Skeletal muscle satellite cell (primary cell): ENCODE measurements around a stretch of chr6.

- CAGE, long polyA plus RNA = no peak
These were observed 125.0 kb upstream of the TCF21 start for GRCh38 chr6:133763789-133764364.

- CAGE, long polyA plus RNA = no peak
These were observed 7.0 kb upstream of the TCF21 start for GRCh38 chr6:133881964-133882357.

GRCh38 chr6:133889624-133890611 lies 1.0 kb downstream of the TCF21 start:
- CAGE, long polyA plus RNA = no peak

DNA sequence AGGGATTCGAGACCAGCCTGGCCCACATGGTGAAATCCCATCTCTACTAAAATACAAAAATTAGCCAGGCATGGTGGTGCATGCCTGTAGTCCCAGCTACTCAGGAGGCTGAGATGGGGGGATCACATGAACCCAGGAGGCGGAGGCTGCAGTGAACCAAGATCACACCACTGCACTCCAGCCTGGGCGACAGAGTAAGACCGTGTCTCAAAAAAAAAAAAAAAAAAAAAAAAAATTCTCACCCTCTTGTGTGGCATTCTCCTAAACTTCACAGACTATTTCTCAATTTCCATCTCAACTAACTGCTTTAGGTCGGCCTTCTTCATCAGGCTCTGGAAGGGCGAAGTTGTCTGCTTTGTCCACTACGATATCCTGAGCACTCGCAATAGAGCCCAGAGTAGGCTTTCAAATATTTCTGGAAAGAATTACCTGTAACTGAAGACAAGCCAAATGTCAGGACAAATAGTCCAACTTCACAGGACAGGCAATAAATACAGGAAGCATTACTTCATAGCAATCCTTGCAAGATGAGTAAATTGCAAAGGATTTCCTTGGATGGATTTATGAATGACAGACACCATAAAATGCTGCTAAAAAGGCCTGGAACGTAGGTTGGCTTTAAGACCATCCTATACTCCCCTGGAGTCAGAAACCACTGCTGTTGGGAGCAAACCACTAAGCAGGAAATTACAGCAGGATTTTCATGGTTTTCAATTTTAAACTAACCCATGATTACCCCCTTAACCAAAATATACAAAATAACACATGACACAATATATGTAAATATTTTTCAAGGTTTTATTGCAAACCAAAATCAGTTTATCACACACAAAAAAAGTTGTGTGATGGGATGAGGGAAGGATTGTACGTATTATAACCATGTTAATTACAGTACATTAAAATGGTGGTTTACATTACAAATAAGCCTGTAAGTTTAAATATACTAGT lies 116.3 kb upstream of the SLC2A12 start:
- CAGE, long polyA plus RNA = no peak

GRCh38 chr6:134303469-134304934 lies 13.9 kb downstream of the SGK1 start:
- CAGE, long polyA plus RNA = no peak

DNA sequence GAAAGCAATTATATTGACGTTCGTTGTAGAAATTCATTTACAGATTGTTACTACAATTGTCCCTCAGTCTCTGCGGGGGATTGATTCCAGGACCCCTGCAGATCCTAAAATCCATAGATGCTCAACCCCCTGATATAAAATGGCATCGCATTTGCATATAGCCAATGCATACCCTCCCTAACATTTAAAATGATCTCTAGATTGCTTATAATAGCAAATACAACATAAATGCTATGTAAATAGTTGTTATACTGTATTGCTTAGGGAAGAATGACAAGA lies 10.6 kb downstream of the SGK1 start:
- CAGE, long polyA plus RNA = no peak

- CAGE, long polyA plus RNA = no peak
These were observed 1.1 kb downstream of the SGK1 start for GRCh38 chr6:134316669-134317344.

- CAGE, long polyA plus RNA = no peak
These were observed 30.3 kb upstream of the SGK1 start for GRCh38 chr6:134347749-134349030.

GRCh38 chr6:134502415-134503331 lies 184.8 kb upstream of the SGK1 start:
- CAGE, long polyA plus RNA = no peak

GRCh38 chr6:134517920-134518400 lies 200.0 kb upstream of the SGK1 start:
- CAGE, long polyA plus RNA = no peak

DNA sequence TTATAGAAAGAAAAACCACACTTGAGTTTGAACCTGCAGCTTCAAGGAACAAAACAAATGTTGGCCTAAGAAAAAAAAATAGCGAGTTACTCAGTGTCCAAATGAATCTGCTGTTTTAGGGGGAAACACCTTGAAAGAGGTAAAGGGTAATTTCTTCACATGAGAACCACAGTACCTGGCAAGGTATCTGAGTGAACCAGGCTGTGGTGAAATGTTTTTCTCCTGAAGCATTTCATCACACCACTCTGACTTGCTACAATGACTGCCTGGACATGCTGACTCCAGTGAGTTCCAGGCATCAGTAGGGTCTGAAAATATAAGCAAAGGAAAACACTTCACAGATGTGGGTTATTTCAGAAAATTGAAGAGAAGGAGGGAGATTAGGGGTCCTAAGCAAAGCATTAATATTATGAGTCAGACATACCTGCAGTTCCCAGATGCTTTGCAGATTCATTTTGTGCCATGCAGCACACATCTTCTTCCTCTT lies 206.1 kb upstream of the SGK1 start:
- CAGE, long polyA plus RNA = no peak

GRCh38 chr6:134621698-134622076 lies 303.8 kb upstream of the SGK1 start:
- CAGE, long polyA plus RNA = no peak

- CAGE, long polyA plus RNA = no peak
These were observed 313.5 kb downstream of the ALDH8A1 start for GRCh38 chr6:134636461-134636829.

GRCh38 chr6:134902255-134902982 lies 47.5 kb downstream of the ALDH8A1 start:
- CAGE, long polyA plus RNA = no peak

GRCh38 chr6:135163254-135163582 lies 17.9 kb upstream of the MYB start:
- CAGE, long polyA plus RNA = no peak

DNA sequence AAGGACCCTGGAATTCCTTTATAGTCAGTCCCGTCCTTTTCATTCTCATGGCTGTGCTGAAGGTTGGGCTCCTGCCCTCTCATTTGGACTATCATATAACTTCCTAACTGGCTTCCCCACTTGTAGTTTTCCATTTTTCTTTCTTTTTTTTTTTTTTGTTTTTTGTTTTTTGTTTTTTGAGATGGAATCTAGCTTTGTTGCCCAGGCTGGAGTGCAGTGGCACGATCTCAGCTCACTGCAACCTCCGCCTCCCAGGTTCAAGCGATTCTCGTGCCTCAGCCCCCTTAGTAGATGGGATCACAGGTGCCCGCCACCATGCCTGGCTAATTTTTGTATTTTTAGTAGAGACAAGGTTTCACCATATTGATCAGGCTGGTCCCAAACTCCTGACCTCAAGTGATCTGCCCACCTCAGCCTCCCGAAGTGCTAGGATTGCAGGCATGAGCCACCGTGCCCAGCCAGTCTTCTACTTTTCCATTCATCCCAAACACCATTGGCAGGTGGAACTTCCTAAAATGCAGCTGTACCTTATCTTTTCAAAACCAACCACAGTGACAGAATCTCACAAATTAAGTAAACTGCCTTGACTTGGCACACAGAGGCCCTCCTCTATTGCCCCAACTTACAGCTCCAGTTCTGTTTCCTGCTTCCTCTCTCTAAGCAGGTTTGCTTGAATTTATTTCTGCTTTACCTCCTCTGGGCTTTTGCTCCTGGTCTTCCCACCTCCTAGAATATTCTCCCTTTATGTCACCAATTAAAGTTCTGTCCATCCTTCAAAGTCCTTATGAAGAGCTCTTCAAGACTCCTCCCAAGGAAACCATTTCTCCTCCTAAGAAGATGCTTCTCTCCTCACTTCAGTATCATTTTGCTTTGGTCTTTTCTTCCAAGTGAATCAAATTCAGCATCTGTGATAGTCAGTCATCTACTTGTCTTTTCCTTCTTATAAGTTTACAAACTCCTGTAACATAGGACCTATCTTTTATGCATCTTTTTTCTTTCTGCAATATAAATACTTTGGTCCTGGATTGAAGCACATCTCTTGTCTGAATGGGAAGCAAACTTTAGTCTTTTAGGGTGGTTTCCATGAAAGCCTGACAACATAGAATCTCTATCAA lies 7.6 kb downstream of the MYB start:
- CAGE, long polyA plus RNA = no peak

- CAGE, long polyA plus RNA = no peak
These were observed 14.5 kb downstream of the MYB start for GRCh38 chr6:135195465-135196084.

- CAGE, long polyA plus RNA = no peak
These were observed 70.3 kb downstream of the MYB start for GRCh38 chr6:135251332-135251864.

- CAGE, long polyA plus RNA = no peak
These were observed 29.0 kb downstream of the PDE7B start for GRCh38 chr6:135880292-135881048.

DNA sequence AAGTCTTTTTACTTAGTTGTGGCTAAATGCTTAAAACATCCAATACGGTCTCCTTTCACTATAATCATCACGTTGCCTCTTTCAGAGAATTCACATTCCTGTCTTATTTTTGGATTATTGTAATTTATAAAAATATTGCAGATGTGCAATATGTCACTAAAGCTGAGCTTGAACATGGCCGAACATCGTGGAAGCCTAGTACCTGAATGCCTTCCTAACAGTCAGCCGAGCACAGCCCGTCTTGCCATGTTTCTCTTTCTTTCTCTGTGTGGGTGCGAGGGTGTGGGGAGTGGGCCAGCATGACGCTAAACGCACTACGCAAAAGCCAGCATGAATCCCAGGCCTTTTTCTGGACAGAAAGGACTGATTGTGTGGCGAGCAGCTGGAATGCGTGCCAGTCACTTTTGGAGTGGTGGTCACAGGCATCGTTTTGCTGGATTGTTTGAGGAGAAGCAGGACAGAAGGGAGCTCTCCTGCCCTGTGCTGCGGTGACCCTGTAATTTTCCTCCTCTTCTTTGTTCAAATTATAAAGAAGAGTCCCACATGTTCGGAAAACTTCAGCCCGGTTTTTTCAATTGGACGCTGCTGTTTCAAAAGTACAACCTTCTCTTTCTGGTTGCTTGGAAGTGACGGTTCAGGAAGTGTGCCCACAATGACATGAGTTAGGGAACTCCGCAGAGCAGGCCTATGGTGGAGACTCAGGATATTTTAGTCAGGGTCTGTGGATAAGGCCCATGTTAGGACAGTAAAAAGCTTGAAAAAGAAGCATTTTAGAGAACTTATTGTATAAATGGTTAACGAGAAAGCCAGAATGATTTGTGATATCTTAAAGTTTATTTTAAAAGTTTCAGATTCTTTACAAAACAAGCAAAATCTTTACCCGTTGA lies 54.2 kb downstream of the PDE7B start:
- CAGE, long polyA plus RNA = no peak